Measurements from ENCODE around the genes ARHGAP18, TMEM200A, TAAR6 and SLC18B1.

- RRBS, result no CpG with 5 or more reads among the region's 4 CpGs
These were observed 30.0 kb downstream of the ARHGAP18 start for GRCh38 chr6:129679831-129680469.

GRCh38 chr6:129709243-129709514 lies 798 bp downstream of the ARHGAP18 start:
- RRBS, result no CpG with 5 or more reads among the region's 1 CpG

DNA sequence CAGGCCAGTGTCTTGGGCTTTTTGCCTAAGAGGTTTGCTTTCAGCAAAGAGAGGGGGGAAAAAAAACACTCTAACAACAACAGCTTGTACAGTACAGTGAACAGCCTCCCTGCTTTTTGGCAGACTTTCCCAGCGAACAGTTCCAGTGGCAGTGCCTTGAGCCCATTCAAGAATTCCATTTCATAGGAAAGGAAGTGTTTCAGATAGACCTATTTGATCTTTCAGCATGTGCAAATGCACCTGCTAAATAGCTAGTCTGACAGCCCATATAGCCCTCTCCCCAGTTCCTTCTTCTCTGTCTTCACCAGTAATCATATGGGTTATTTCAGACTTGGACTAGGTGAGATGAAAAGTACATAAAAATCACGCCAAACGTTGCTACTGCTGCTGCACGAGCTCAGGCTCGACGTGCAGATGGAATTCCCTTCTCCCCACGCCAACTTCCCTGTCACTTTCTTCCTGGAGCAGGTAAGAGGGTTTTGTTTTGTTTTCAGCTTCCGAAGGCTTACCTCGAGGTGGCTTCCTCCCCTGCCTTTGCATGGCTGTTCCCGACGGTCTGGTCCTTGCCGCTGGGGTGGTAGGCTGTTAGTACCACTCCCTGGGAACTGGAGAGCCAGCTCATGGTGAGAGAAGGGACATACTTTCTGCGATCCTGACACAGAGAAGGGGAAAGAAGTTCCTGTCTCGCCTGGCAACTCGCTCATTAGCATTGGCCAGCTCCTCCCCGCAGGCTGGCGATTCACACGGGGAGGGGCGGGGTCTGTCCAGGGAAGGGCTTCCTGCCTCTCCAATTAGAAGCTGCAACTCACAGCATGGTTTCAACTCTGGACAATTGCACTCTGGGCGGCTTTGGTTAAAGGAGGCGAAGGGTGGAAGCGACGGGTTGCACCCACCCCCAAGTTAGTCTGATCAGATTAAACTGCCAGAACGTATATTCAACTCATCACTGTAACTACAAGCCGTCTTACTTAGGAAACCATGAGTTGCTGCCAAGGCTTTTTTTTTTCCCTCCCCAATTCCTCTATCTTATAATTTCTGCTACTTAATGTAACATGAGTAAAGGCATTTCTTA lies at the start of gene ARHGAP18:
Gene ARHGAP18 (minus strand): TSS at position 663 of the 1,072 bp plus-strand sequence.
- RRBS, result no CpG with 5 or more reads among the region's 25 CpGs

DNA sequence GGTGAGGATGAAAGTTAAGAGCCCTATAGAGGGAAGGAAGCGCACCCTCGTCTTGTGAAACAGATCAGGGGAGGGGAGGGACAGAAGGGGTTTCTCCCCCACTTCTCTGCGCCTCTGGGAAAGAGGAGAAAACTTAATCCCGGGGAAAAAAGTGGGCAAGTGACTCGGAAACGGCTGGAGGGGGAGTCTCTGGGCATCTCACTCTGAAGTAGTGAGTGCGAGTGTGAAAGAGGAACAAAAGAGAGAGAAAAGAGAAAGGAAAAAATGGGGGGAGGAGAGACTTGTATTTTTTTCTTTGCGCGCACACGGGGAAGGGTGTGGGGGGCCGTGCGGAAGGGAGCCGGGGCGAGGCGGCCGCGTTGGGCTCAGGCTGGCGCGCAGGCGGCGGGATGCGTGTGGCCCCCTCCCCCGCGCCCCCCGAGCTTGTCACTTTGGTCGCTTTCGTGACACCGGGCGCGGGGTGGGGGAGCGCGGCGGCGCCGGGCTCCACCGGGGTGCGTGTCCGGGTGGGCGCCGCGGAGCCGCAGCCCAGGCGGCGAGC lies 433 bp downstream of the L3MBTL3 start:
- RRBS, result 2% methylated on average over 17 of the region's 44 CpGs

- RRBS, result no CpG with 5 or more reads among the region's 6 CpGs
These were observed 96.7 kb downstream of the L3MBTL3 start for GRCh38 chr6:130115054-130115472.

GRCh38 chr6:130365653-130366544 lies at the start of gene TMEM200A:
Gene TMEM200A (plus strand): TSS chr6:130366017.
- RRBS, result 3% methylated on average over 45 of the region's 87 CpGs

GRCh38 chr6:130863587-130864012 lies 36.4 kb downstream of the SMLR1 start:
- RRBS, result no CpG with 5 or more reads among the region's 2 CpGs

DNA sequence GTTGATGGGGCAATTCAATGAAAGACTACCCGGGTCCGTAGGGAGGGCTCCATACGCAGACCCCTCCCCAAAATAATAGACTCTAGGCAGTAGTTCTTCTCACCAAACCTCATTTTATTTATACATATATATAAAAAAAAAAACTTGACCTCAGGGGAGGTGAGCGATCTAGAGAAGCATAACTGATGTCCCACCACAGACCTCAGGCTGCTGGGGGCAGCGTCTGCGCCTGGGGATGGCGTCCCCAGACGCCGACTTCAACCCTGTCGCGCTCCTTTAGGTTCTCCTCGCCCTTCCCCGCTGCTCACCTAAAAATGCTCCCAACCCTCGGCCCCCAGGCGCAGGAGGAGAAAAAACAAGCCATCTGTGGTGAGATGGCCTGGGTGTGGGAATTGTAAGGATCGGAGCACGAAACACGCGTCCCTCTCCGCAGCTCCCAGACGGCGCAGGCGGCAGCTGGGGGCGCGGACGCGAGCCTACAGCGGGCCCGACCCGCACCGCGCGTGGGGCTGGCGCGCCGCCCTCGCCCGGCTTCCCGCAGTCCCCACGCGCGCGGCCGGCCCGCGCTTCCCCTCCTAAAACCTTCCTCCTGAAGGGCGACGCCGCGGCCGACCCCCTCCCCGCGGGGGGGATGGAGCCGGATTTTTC lies 849 bp downstream of the EPB41L2 start:
- RRBS, result under 1% methylated on average over 8 of the region's 54 CpGs

GRCh38 chr6:131510041-131510685 lies 62.9 kb upstream of the ARG1 start:
- RRBS, result no CpG with 5 or more reads among the region's 5 CpGs

- RRBS, result no CpG with 5 or more reads among the region's 6 CpGs
These were observed 38.4 kb upstream of the ARG1 start for GRCh38 chr6:131534522-131535182.

DNA sequence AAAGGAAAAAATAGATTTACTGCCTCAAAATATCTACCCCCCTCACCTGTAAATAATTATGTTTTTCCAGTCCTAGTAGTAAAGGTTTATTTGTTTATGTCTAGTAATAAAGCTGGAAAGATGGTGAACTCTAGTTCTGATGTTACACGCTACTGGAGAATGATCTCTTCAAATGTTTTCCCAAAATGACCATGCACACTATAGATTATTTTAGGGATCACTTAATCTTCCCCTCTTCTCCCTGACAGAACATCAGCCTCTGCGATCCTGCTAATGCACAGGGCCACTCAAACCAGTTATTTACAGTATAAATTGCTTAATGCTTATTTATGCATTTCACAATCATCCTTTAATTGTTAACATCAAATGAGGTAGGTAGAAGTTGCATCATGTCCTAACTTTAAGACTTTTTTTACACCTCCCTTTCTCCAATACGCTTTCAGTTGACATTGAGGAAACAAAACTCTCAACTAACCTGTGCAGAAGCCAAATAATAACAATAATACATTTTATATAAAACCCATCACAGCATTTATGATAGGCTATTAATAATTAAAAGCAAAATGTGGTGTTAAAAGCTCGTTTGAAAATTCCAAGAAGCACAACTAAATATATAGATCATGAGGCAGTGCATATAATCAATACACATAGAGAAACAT lies 10.7 kb upstream of the ARG1 start:
- RRBS, result no CpG with 5 or more reads among the region's 4 CpGs

GRCh38 chr6:131901853-131902169 lies 49.4 kb downstream of the CCN2 start:
- RRBS, result no CpG with 5 or more reads among the region's 10 CpGs

- RRBS, result under 1% methylated on average over 3 of the region's 36 CpGs
These were observed 487 bp downstream of the CCN2 start for GRCh38 chr6:131950751-131951019.

GRCh38 chr6:131976485-131976967 lies 25.4 kb upstream of the CCN2 start:
- RRBS, result no CpG with 5 or more reads among the region's 5 CpGs

GRCh38 chr6:132274883-132275444 lies 126.3 kb downstream of the MOXD1 start:
- RRBS, result 47% methylated on average over 2 of the region's 11 CpGs

DNA sequence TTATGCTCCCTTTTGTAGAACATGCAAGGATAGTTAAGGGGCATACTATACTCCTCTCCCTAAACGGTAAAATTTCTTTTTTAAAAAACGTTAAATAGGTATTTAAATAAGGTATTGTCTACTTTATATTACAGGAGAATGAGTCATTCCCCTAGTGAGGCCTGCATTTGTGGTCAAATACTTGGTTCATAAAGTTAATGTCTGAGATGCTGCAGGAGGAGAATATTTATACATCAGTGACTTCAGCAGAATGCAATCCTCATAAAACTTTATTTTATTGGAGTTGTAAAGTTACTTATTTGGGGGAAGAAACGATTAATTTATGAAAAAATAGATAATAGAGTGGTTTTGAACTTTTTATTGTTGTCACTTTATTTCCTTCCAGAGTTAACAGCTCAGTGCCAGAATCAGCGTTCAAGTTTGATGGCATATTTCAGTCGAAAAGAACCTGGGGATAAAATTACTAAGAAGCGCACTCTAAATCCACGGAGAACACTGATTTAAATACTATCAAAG lies 1.5 kb downstream of the MOXD1 start:
- RRBS, result no CpG with 5 or more reads among the region's 7 CpGs

DNA sequence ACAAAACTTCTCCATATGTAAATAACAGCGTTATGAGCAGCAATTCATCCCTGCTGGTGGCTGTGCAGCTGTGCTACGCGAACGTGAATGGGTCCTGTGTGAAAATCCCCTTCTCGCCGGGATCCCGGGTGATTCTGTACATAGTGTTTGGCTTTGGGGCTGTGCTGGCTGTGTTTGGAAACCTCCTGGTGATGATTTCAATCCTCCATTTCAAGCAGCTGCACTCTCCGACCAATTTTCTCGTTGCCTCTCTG lies at the start of gene TAAR6:
Gene TAAR6 (plus strand): TSS at position 33 of the 254 bp plus-strand sequence.
- RRBS, result no CpG with 5 or more reads among the region's 9 CpGs

- RRBS, result no CpG with 5 or more reads among the region's 3 CpGs
These were observed 9.0 kb upstream of the TAAR5 start for GRCh38 chr6:132598623-132598934.

- RRBS, result 4% methylated on average over 6 of the region's 39 CpGs
These were observed at the start of gene SLC18B1 for GRCh38 chr6:132797920-132798833. Gene SLC18B1 (minus strand): TSS chr6:132798637.

- RRBS, result no CpG with 5 or more reads among the region's 7 CpGs
These were observed 178.4 kb upstream of the EYA4 start for GRCh38 chr6:133062699-133063297.